Measurements from ENCODE around the genes LRRC37A3 and AXIN2.

- PRO-cap: no peak
Measured at GRCh38 chr17:64413408-64414029, 22.9 kb upstream of the PECAM1 start.

DNA sequence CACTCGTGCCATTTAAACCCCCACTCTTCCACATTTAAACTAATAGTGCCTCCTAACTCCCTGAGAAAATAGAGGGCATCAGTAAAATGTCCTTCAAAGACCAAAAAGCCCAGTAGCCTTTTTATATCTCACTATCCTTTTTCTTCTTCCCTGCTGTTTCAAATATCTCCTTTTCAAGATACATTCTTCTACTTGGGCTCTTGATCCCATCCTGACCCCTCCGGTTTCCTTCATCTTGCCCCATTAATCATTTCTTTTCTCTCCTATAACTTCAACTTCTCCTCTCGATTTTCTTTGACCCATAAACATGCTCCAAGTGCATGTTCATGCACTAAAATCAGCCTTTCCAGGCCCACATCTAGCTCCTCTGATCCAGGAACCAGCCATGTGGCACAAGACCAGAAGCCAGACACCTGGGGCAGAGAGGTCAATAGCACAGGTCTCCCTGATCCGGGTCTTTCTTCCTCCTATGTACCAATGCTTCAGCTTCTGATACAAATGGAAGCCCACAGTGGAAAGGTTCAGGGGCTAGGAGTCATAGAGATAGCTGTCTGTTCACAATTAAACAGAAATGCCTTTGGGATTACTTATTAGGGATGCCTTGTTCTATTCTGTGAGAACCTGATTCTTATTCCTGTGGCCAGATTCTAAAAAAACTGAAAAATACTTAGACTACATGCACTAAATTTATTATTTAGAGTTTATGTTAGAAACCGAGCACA, 11.8 kb downstream of the POLG2 start:
- PRO-cap: no peak

GRCh38 chr17:64501241-64502137, 4.6 kb downstream of the DDX5 start:
- PRO-cap: no peak

GRCh38 chr17:64515606-64516520, 9.1 kb downstream of the CEP95 start:
- PRO-cap: no peak

GRCh38 chr17:64628574-64629210, 33.4 kb downstream of the SMURF2 start:
- PRO-cap: no peak

- PRO-cap: unidirectional peak, plus-strand start at chr17:64739766
Measured at GRCh38 chr17:64739356-64740194, 77.5 kb upstream of the SMURF2 start.

GRCh38 chr17:64764203-64764980, 102.3 kb upstream of the SMURF2 start:
- PRO-cap: no peak

- PRO-cap: no peak
Measured at GRCh38 chr17:64765158-64765680, 103.1 kb upstream of the SMURF2 start.

- PRO-cap: no peak
Measured at GRCh38 chr17:64777754-64778290, 115.7 kb upstream of the SMURF2 start.

DNA sequence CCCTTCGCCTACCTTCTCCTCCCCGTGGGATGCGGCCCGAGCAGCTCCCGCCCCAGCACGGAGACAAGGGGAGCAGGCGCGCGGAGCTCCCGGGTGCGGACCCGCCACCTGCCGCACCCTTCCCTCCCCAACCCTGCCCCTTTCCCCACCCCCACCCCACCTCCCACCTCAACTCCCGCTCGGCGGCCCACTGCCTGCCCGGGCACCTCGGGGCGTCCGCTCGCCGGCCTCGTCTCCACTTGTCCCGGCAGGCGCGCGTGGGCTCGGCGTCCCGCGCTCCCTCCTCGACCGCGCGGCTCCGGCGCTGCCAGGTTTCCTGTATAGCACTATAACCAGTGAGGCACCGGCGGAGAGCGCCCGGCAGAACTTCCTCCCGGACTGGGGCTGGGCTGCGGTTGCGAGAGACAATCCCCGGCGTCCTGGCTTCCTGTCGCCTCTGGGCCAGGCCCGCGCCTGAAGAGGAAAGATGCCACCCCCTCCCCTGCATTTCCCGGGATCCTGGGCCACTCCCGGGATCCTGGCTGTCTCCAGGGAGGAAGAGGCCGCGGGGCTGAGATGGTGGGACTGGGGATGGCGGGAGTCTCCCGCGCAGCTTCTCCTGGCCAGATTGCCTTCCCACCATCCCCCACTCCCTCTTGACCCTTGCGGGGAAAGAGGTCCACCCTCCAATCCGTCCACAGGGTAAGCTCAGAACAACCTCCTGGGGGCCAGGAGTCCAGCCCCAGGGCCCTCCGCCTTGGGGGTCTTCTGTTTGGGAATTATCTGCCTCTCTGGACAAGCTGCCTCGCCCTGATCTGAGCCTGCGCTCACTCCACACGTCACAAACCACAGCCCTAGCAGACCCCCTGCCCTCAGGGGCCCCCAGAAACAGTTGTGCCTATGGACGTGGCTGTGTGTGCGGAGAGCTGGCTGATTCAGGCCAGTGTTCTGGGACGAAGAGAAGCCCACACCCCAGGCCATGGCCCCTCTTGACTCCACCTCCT, 119.4 kb upstream of the SMURF2 start:
- PRO-cap: no peak

DNA sequence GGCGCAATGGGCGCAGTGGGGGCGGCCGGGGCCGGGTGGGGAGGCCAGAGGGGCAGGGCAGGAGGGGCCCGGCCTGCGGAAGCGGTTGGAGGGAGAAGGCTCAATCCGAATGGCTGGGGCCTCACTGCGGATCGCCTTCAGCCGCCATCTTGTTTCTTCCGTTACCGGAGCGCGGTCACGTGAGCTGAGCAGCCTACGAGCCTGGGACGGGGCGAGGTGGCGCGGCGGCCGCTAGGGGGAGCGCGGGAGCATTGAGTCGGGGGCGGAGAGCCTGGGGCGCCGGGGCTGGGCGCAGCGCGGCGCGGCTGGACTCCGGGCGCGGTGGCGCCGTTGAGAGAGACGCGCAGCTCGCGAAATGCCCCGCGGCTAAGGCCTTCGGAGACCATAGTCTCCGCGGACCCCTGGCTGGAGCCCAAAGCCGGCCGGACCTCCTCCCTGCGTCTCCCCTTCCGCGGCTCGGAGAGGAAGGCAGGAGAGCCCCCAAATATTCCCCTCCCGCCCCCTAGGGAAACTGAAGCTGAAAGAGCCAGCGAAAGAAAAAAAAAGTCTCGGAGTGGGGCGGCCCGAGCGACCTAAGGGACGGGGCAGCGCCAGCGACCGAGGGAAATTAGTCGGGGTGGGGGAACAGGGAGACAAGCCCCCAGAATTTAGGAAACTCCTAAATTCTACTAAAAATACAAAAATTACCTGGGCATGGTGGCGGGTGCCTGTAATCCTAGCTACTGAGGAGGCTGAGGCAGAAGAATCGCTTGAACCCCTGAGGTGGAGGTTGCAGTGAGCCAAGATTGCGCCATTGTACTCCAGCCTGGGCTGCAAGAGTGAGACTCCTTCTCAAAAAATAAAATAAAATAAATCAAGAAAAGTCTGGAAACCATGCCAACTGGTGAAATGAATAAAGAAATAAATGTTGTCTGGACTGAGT, at the start of gene LRRC37A3:
TSS of gene LRRC37A3 (minus strand) at position 173 of the 922 bp plus-strand sequence.
- PRO-cap: bidirectional peak, plus-strand start at position 385 of the sequence, minus-strand start at position 163 of the sequence; bidirectional peak, plus-strand start at position 679 of the sequence, minus-strand start at position 590 of the sequence

DNA sequence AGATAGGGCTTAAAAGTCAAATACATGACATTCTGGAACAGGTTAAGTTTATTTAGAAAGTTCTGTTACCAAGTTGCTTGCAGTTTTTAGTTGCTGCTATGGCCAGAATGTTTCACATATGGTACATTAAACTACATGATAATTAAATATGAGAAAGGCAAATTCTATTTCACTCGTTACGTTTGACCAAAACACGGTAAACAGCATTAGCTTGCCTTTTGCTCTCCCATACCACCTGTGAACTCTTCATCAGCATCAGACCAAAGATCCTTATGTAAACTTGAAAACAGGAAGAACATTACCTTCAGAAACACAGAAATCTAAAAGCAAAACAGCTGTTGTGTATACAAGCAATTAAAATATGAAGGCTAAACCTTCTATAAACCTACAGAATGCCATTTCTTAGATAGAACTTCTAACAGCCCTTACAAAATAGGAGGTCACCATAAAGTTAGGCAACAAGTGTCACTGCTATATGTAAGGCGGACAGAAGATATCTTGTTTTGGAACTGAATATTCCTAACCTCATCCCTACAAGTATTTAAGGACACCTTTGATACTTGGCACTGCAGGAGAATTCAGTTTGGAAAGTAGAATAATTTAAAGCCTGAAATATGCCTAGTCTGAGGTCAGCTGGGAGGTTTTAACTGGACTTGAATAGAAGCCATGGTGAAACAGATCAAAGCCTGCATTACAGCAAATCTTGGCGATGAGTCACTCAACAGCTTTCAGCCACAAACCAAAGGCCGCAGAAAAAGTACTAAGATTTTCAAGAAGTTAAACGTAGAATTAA, 43.0 kb downstream of the GNA13 start:
- PRO-cap: no peak

DNA sequence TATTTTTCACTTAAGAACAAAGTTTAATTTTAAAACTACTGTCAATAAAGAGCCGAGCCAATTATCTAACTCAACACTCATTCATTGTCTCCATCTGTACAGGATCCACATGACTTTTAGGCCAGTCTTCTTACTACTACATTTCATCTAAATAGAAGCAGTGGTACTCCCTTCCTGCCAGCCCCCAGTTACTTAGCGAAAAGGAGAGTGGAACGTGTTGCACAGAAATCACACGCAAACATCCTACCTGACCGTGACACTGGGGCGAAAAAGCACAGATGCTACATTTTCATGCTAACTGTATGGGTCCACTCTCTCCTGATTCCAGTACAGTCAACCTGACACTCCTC, 1.2 kb downstream of the GNA13 start:
- PRO-cap: no peak

- PRO-cap: bidirectional peak, plus-strand start at chr17:65531505, minus-strand start at chr17:65531383
Measured at GRCh38 chr17:65531186-65532013, 30.0 kb downstream of the AXIN2 start.

DNA sequence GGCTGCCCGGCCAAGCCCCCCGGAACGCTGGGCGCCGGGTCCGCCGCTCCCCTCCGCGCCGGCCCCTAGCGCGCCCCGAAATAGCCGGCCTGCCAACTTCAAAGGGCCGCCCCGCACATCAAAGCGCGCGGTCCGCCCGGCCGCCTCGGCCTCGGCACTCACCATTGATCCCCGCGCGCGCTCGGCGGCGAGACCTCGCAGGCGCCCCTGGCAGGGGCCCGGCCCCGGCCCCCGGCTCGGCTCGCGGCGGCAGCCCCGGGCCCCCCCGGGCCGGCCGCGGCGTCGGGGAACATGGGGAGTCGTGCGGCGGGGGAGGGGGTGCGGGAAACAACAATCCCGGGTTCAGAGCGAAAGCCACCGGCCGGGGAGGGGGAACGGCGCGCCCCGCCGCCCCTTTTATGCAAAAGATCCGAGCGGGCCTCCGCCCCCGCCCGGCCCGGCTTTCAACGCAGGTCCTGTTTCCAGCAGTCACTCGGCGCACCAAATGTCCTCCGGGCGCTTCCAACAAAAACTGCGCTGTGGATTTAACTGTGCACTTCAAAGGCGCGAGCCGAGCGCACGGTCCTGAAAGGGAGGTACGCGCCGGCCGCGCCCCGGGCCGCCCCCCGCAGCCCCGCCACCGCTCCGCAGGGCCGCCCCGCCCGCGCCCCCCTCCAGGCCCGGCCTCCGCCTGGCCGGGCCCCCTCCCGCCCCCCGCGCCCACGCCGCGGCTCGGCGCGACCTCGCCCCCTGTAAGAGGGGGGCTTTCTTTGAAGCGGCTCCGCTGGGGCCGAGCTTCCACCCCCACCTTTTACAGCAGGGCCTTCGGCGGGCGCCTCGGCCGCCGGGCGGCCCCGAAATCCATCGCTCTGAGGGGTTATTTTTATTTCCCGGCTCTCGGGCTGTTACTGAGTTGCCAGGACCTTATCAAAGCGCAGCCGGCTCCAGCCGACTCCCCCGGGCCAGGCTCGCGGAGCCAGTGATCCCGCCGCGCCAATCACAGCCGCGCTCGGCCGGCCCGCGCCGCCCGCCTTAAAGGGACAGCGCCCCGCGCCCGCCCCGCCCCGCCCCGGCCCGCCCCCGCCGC, at the start of gene AXIN2:
TSS of gene AXIN2 (minus strand) at position 986 of the 1,066 bp plus-strand sequence.
- PRO-cap: bidirectional peak, plus-strand start at position 182 of the sequence, minus-strand start at position 166 of the sequence; bidirectional peak, plus-strand start at position 467 of the sequence, minus-strand start at position 500 of the sequence; bidirectional peak, plus-strand start at position 979 of the sequence, minus-strand start at position 878 of the sequence

GRCh38 chr17:65564678-65565398, 3.4 kb upstream of the AXIN2 start:
- PRO-cap: no peak

- PRO-cap: no peak
Measured at GRCh38 chr17:65902194-65902605, 289.7 kb downstream of the CEP112 start.

DNA sequence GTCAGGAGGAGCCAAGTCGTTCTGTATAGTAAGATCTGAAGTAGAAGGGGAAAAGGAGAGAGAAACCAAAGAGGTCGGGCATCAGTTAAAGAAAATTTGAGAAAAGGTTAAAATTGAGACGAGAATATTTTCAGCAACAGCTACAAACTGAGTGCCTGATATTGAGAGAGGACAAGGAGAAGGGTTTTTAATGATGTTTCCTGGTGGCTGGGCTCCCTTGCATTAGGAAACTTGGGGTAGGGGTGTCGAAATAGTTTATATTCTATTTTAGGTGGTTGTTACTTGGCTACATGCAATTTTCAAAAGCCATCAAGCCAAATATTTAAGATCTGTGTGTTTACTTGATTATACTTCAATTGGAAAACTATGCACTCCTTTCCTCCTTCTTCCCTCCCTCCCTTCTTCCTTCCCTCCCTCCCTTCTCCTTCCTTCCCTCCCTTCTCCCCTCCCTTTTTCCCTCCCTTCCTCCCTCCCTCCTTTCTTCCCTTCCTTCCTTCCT, 1.7 kb upstream of the APOH start:
- PRO-cap: no peak

DNA sequence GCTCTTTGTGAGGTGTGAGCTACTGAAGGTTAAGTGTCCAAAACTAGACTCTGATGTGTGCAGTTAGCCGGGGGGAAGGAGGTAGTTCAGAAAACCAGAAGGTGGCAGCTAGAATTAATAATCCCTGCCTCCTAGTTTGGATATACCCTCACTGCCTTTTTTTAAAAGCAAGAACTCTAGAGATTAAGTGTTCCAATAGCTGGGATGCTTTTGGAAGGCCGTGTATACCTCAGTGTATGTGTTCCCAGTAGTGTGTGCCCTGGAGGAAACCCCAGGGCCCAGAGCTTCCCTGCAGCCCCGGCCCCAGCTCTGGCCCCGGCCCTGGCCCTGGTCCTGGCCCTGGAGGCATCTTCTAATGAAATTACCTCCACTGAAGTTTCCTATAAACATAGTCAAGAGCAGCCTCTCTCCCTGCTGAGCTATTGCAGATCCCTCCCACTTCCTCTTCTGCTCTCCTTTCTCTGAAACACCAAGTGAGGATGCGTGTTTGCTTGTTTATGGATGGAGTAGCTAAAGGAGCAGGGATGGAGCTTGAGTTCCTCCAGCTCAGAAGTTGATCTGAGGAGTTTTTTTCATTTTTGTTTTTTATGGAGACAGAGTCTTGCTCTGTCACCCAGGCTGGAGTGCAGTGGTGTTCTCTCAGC, 130.7 kb downstream of the PRKCA start:
- PRO-cap: no peak

GRCh38 chr17:66466816-66467421, 164.5 kb downstream of the PRKCA start:
- PRO-cap: no peak

Data from neural crest cell (in vitro differentiated cells).